Kidney (tissue), 2 donors: ENCODE data around the gene OTUB2.

DNA sequence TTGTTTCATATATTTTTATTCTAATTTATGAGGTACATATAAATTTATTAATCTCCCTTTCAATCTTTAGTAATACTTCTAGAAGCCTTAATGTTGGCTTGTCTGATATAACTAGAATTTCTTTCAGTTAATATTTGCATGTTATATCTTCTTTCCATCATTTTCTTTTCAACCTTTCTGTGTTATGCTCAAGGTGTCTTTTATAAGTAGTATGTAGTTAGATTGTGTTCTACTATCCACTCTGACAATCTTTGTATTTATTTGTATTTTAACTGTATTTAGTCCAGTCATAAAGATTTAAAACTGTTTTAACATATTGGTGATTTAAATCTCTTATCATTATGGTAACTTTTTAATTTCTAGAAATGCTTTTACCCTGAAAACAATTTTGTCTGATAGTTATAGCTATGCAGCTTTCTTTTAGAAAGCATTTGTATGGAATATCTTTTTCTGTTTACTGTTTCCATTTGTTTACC, 40.8 kb downstream of the TC2N start:
- PRO-cap: no peak

DNA sequence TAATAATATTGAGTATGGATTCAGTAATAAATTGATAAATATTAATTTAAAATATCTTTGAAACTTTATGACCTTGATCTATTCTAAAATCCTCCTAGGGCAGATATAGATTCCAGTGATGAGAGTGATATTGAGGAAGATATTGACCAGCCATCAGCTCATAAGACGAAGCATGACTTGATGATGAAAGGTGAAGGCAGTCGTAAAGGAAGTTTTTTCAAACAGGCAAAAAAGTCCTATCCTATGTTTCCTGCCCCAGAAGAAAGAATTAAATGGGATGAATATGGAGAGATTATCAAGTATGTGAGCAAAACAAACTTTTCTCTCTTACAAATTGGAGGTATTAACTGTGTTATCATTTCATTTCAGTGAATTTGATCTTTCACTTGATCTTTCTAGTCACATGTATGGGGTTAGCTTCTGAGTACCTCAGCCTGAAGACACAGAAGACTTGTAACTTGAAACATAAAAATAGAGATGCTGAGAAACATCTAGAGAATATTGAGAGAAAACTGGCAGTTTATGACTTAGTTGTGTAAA, 33.3 kb downstream of the CPSF2 start:
- PRO-cap: no peak
- RRBS: no CpG with 5 or more reads among the region's 2 CpGs

GRCh38 chr14:92527716-92528068, 14.1 kb downstream of the RIN3 start:
- PRO-cap: no peak
- RRBS: no CpG with 5 or more reads among the region's 13 CpGs

- PRO-cap: no peak
- RRBS: no CpG with 5 or more reads among the region's 17 CpGs
These were observed 26.1 kb downstream of the RIN3 start for GRCh38 chr14:92539305-92540395.

GRCh38 chr14:92553186-92553911, 39.8 kb downstream of the RIN3 start:
- PRO-cap: no peak
- RRBS: 39% methylated on average over 4 of the region's 14 CpGs

GRCh38 chr14:92671121-92671931, 77.1 kb downstream of the LGMN start:
- PRO-cap: no peak
- RRBS: no CpG with 5 or more reads among the region's 11 CpGs

DNA sequence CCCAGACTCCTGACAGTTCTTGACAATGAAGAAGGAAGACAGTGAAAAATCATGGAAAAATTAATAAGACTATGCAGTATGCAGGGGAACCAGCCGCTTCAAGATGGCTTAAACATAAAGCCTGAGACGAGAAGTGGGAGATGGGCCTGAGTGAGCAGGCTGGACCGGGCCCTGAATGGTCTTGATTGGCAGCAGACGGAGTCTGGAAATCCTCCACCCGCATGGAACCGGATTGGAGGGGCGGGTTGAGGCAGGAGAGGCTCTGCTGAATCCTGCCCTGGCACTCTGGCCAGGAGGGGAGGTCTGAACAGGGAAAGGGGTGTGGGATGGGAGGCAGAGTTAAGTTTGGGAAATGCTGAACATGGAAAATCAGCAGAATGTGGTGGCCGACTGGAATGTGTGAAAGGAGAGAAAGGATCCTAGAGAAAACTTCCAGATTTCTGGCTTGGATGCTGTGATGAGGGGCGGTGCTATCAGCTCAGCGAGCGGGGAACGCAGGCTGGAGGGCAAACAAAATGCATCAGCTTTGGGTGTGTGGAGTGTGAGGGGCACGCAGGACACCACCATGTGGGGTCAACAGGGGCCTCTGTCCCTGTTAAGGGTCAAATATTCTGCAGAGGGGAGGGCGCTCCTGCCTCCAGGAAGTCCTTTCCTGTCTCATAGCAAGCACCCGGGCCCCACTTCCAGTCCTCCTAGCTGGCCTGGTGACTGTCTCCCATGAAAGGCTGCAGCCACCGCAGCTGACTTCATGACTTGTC, 53.9 kb downstream of the LGMN start:
- PRO-cap: no peak
- RRBS: 82% methylated on average over 4 of the region's 16 CpGs

- PRO-cap: no peak
- RRBS: no CpG with 5 or more reads among the region's 12 CpGs
These were observed 22.2 kb downstream of the LGMN start for GRCh38 chr14:92726116-92726733.

DNA sequence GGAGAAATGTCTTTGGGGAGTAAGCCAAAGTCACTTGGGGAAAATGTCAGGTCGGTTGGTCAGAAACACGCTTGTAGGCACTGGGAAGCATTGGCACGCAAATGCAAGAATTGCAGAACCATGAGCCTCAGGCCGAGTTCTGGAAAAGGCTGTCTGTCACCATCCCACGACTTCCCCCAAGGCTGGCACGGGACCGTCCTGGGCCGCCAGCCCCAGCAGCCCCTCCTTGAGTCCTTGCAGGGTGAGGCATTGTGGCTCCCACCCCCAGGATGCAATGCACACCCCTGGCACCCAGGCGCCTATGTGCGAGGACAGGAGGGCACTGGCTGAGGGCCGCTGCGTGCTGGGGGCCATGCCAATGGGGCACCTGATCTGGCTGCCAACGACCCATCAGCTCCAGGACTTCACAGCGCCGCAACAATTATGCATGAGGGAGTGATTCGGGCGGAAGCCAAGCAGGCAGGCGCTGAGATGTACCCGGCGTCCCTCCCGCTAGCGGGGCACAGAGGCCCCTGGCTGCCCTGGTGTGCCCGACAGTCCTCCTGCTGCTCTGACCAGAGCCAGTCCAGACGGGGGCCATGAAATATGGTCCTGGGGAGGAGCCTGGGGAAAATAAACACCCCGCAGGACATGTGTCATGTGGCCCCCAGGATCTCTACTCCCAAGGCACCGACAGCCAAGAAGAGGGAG, 30.0 kb downstream of the CHGA start:
- PRO-cap: no peak
- RRBS: no CpG with 5 or more reads among the region's 26 CpGs

DNA sequence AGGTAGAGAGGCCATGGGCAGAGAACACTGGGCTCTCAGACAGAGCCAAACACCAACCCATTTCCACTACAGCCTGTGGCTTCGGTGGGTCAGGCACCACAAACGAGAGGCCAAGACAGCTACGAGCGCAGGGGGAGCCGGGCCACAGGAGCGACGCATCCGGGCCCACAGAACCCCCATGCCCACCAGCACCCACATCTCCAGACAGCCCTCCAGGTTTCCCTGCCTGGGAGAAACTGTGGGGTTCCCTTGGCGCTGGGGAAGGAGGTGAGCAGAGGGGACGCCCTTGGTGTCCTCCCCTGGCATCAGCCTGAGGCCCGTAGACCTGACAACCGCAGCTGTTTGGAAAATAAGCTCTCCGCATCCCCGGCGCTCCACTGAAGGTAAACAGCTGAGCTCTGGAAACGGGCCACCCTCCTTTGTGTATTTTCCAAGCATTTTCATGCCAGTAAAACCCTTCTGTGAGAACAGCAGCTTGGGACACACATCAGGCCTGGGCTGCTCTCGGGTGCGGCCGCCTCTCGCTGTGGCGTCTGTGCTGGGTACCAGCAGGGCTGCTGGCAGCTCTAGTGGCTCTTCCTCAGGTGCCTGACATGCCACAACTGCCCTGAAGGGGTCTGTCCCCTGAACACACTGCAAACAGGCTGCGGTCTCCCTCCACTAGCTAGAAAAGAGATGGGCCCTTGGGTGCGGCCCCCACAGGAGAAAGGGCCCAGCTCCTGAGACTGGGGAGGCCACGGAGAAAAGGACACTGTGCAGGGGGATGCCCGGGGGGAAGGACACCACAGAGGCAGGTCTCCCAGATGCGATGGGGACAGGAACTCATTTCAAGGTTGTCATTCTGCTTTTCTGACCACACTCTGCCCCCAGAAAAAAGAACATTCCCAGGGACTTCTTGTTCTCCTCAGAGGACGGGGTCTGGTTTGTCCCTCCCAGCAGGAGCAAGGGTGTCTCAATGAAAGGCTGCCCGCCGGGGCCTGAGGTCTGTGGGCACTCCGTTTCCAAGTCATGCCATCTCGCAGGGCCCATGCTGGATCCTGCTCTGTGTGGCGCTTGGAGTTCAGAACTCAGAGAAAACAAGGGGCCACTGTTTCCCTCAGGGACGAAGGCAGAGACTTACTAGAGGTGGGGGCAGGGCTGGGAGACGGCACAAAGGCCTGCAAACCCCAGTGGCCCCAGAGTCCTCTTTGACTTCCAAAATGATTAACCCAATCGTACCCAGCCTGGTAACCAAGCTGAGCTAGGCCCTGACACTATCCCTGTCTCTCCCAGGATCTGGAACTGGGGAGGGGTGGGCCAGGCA, 96.2 kb downstream of the ITPK1 start:
- PRO-cap: no peak
- RRBS: no CpG with 5 or more reads among the region's 35 CpGs

GRCh38 chr14:93056570-93056896, 59.2 kb downstream of the ITPK1 start:
- PRO-cap: no peak
- RRBS: no CpG with 5 or more reads among the region's 1 CpG

DNA sequence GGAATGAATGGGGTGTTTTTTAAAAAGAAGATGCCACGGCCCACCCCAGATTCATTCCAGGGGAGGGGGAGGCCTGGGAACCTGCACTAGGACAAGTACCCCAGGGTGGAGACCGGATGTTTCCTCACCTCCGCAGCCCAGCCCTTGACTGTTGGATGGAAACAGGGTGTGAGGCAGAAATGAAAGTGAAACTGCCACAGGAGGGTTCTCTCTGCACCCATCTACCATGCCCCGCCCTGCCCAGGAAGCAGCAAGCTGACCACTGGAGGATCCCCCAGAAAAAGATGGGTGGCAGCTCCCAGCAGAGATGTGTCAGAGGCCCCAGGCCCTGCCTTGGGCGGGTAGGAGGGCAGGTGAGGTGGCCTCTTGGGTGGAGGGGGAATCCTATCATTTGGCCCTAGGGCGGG, 12.1 kb downstream of the ITPK1 start:
- PRO-cap: no peak
- RRBS: no CpG with 5 or more reads among the region's 6 CpGs

GRCh38 chr14:93183352-93184059, 1.2 kb downstream of the MOAP1 start:
- PRO-cap: no peak
- RRBS: no CpG with 5 or more reads among the region's 14 CpGs

- PRO-cap: no peak
- RRBS: no CpG with 5 or more reads among the region's 4 CpGs
These were observed 548 bp downstream of the UNC79 start for GRCh38 chr14:93431341-93431632.

DNA sequence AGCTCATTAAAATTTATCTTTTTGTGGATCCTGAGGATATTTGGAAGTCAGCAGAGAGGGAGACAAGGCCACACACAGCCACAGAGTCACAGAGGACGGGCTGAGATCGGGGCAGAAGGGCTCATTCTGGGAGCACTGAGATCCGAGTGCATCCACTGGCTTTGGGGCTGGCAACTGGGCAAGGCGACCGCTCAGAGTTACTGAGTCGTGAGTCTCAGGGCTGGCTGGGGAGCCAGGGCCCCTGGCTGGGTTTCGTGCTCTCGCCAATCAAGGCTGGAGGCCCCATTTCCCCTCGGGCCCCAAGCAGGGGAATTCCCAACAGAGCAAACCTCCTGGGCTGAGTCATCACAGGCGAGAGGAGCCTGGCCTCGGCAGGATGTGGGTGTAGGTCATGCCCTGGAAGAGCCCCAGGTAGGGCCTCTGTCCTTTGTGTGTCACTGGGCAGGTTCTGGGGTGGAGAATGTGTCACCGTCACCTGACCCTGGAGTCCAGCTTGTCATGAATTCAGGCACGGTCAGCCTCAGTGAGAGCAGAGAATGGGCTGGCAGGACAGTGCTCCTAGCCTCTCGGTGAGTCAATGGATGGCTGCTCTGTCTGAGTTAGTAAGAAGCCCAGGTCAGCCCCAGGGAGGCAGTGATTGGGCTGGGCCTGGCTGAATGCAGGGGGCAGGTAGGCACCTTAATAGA, 17.0 kb downstream of the ASB2 start:
- PRO-cap: bidirectional peak, plus-strand start at position 499 of the sequence, minus-strand start at position 199 of the sequence
- RRBS: no CpG with 5 or more reads among the region's 14 CpGs

GRCh38 chr14:93965336-93965653, 11.1 kb downstream of the ASB2 start:
- PRO-cap: unidirectional peak, plus-strand start at chr14:93965589
- RRBS: no CpG with 5 or more reads among the region's 1 CpG

GRCh38 chr14:94025942-94026555, at the start of gene OTUB2:
Gene OTUB2 (plus strand): TSS chr14:94026340.
- PRO-cap: no peak
- RRBS: 0% methylated on average over 4 of the region's 38 CpGs

GRCh38 chr14:94029304-94029746, 3.2 kb downstream of the OTUB2 start:
- PRO-cap: no peak
- RRBS: no CpG with 5 or more reads among the region's 5 CpGs

DNA sequence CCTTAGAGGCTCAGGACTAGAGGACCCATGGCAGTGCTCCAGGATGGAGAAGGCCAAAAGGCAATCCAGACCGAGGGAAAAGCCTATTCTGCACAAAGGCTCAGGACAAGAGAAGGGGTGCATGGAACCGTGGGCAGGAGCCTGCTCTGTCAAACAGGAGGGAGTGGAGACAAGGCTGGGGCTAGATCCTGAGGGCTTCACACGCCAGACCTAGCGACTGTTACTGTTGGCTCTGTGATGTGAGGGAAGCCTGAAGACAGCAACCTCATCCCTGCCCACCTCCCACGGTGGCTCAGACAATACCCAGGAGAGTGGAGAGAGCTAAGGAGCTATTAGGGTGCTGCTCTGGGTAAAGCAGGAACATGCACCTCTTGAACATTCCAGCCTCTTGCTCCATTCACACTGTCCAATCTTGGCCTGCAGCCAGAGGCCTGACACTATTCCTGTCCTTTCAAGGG, 24.2 kb downstream of the OTUB2 start:
- PRO-cap: no peak
- RRBS: no CpG with 5 or more reads among the region's 5 CpGs

GRCh38 chr14:94078762-94079768, 1.9 kb downstream of the DDX24 start:
- PRO-cap: no peak
- RRBS: no CpG with 5 or more reads among the region's 6 CpGs